Liver (tissue), 9 donors: ENCODE results near the gene ACAA1.

DNA sequence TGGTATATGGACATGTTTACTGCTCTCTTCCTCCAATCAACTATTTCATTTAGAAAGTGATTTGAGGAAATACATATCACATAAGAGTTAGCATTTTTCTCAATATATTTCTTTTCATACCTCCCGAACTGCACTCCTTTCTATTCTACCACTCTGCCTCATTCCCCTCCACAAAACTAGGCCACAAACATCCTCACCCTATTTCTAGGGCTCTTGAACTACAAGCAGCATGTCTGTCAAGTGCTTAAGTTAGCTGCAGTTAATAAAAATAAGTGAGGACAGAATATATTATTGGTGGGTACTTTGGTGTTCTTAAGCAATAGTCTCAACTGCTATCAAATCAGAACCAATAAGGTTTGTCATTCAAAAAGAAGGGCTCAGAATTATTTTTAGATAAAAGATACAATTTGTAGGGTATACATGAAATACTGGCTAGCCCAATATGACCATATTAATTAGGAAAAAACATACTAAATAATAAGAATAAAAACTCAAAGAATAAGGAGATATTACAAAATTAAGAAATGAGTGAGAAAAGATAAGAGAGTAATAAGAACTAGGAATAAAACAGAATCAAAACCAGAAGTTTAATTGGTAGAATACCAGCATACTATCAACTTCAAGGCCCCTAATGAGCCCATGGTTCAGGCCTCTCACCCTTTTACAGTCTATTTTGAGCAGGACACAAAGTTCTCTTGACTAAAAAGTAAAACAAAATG is 124.9 kb downstream of the CLASP2 start:
- PRO-cap, 5 experiments, result no peak in any of the 5 experiments
- RAMPAGE, long total RNA, 2 experiments, result no peak in any of the 2 experiments
- RRBS, result no CpG with 5 or more reads among the region's 1 CpG

DNA sequence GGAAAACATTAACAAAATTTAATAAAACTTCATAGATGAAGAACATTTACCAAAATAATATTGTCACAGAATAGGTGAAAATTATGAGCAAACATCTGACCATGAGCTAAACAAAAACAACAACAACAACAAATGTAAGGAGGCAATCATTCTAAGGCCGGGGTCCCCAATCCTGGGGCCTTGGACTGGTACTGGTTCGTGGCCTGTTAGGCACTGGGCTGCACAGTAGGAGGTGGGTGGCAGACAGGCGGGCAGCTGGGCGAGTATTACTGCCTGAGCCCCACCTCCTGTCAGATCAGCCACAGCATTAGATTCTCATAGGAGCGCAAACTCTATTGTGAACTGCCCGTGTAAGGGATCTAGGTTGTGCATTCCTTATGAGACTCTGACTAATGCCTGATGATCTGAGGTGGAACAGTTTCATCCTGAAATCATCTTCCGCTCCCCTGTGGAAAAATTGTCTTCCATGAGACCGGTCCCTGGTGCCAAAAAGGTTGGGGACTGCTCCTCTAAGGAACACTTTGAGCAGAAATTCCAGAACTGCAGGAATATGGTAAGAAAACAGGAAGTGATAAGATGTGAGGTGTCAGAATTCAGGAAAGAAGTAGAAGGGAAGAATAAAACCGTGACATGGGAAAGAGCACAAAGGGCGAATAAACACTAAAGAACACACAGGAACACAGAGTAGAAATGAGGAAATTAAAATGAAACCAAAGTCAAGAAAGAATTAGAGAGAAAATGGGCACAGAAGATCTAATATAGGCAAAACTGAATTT is 57.5 kb downstream of the PDCD6IP start:
- PRO-cap, 5 experiments, result no peak in any of the 5 experiments
- RAMPAGE, long total RNA, 2 experiments, result no peak in any of the 2 experiments
- RRBS, result no CpG with 5 or more reads among the region's 10 CpGs

- PRO-cap, 5 experiments, result no peak in any of the 5 experiments
- RAMPAGE, long total RNA, 2 experiments, result no peak in any of the 2 experiments
- RRBS, result no CpG with 5 or more reads among the region's 5 CpGs
These were observed 67.9 kb downstream of the PDCD6IP start for GRCh38 chr3:33866095-33866978.

- PRO-cap, 5 experiments, result no peak in any of the 5 experiments
- RAMPAGE, long total RNA, 2 experiments, result no peak in any of the 2 experiments
- RRBS, result 4% methylated on average over 6 of the region's 15 CpGs
These were observed 480 bp downstream of the STAC start for GRCh38 chr3:36380798-36381169.

GRCh38 chr3:36453709-36454232 is 73.5 kb downstream of the STAC start:
- PRO-cap, 5 experiments, result no peak in any of the 5 experiments
- RAMPAGE, long total RNA, 2 experiments, result no peak in any of the 2 experiments
- RRBS, result no CpG with 5 or more reads among the region's 11 CpGs

DNA sequence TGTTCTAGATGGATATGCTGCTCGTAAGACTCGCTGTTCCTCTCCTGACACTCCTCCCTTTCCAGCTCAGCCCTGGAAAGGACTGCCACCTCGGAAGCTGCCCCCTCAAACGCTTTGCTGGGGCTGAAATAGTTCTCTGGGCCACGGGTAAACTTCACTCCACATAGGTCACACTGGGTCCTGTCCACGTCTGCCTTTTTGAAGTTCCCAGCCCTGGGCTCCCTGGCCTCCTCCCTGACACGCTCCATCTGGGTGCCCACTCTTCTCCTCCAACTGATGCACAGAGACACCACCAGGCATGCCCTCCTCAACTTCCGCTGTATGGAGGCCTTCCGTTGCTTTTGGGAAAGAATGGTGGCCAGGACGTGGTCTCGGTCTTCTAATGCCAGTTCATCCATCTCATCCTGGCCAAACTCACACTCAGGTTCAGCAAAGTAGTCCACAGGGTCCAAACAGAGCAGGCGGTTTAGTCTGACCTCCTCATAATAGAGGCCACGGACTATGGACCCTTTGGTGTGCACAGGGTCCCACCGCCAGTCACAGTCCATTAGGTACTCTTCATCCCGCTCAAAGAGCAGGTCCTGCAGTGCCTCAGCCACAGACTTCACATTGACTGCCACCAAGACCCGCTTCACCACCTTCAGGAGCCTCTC is 66.9 kb upstream of the DCLK3 start:
- PRO-cap, 5 experiments, result no peak in any of the 5 experiments
- RAMPAGE, long total RNA, 2 experiments, result no peak in any of the 2 experiments
- RRBS, result no CpG with 5 or more reads among the region's 16 CpGs

DNA sequence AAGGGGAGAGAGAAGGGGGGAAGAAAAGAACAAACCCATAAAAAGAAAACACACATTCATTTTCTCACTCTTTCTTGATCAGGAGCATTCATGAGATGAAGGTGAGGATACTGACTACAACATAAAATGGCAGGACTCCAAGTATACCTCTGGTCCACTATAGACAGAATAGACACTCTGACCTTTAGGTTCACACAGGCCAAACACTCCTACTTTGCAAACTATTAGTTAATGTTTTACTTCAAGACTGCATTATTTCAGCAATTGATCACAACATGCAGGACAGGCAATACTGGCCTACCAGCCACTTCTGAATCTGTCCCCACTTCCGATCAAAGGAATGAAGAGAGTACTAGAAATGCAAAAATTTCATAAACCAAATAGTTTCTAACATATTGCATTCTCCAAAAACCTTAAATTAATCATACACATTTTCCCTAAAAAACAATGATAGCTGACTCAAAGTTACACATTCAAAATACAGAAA is 47.0 kb downstream of the LRRFIP2 start:
- PRO-cap, 5 experiments, result peak in 5 of 5 experiments; most common plus-strand start position 263 of the sequence (in 5); most common minus-strand start position 128 of the sequence (in 5)
- RAMPAGE, long total RNA, 2 experiments, result no peak in any of the 2 experiments
- RRBS, result no CpG with 5 or more reads among the region's 1 CpG

DNA sequence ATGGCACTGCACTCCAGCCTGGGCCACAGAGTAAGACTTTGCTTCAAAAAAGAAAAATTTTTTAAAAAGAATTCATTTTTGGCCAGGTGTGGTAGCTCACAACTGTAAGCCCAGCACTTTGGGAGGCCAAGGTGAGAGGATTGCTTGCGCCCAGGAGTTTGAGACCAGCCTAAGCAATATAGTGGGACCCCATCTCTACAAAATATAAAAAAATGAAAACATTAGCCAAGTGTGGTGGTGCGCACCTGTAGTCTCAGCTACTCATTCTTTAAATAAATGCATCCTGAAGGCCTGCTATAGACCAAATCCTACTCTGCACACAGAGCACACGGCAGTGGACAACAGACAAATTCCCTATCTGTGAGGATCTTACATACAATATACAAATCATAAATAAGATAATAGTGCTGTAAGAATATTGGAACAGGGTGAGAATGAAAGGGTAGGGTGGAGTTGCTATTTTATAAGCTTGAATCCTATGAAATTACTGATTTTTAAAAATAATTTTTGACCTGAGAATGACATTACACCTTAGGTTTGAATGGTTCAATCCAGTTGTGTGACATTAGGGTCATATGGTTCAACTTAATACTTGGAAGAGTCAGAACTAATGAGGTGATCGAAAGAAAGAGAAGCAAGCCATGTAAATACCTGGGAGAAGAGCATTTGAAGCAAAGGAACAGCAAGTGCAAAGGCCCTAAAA is 6.7 kb upstream of the LRRFIP2 start:
- PRO-cap, 5 experiments, result no peak in any of the 5 experiments
- RAMPAGE, long total RNA, 2 experiments, result no peak in any of the 2 experiments
- RRBS, result no CpG with 5 or more reads among the region's 4 CpGs

- PRO-cap, 5 experiments, result no peak in any of the 5 experiments
- RAMPAGE, long total RNA, 2 experiments, result no peak in any of the 2 experiments
- RRBS, result no CpG with 5 or more reads among the region's 8 CpGs
These were observed 1.3 kb upstream of the GOLGA4 start for GRCh38 chr3:37241630-37242362.

GRCh38 chr3:37302519-37303336 is 59.7 kb downstream of the GOLGA4 start:
- PRO-cap, 5 experiments, result no peak in any of the 5 experiments
- RAMPAGE, long total RNA, 2 experiments, result no peak in any of the 2 experiments
- RRBS, result no CpG with 5 or more reads among the region's 2 CpGs

DNA sequence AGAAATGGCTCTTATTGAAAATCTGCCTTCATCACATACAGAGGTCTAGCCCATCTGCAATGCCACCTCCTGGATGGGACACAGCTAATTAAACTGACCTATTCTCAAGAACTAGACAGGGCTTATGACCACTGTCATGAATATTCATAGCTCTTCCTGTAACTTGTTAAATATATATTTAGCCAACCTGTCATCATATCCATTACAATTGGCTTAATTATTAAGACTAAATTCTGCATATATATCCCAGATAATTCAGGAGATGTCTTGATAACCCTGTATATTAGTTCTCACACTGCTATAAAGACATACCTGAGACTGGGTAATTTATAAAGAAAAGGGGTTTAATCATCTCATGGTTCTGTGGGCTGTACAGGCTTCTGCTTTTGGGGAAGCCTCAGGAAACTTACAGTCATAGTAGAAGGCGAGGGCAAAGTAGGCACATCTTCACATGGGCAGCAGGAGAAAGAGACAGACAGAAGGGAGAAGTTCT is 74.9 kb upstream of the ITGA9 start:
- PRO-cap, 5 experiments, result no peak in any of the 5 experiments
- RAMPAGE, long total RNA, 2 experiments, result no peak in any of the 2 experiments
- RRBS, result no CpG with 5 or more reads among the region's 1 CpG

GRCh38 chr3:37772970-37773617 is 88.6 kb upstream of the CTDSPL start:
- PRO-cap, 5 experiments, result no peak in any of the 5 experiments
- RAMPAGE, long total RNA, 2 experiments, result no peak in any of the 2 experiments
- RRBS, result no CpG with 5 or more reads among the region's 9 CpGs

GRCh38 chr3:37785885-37786309 is 75.8 kb upstream of the CTDSPL start:
- PRO-cap, 5 experiments, result no peak in any of the 5 experiments
- RAMPAGE, long total RNA, 2 experiments, result no peak in any of the 2 experiments
- RRBS, result no CpG with 5 or more reads among the region's 3 CpGs

GRCh38 chr3:37856182-37856776 is 5.4 kb upstream of the CTDSPL start:
- PRO-cap, 5 experiments, result no peak in any of the 5 experiments
- RAMPAGE, long total RNA, 2 experiments, result no peak in any of the 2 experiments
- RRBS, result no CpG with 5 or more reads among the region's 4 CpGs

GRCh38 chr3:37986762-37987423 is 3.7 kb upstream of the VILL start:
- PRO-cap, 5 experiments, result no peak in any of the 5 experiments
- RAMPAGE, long total RNA, 2 experiments, result no peak in any of the 2 experiments
- RRBS, result no CpG with 5 or more reads among the region's 8 CpGs

- PRO-cap, 5 experiments, result no peak in any of the 5 experiments
- RAMPAGE, long total RNA, 2 experiments, result no peak in any of the 2 experiments
- RRBS, result no CpG with 5 or more reads among the region's 13 CpGs
These were observed 1.4 kb downstream of the VILL start for GRCh38 chr3:37991867-37992595.

- PRO-cap, 5 experiments, result no peak in any of the 5 experiments
- RAMPAGE, long total RNA, 2 experiments, result no peak in any of the 2 experiments
- RRBS, result no CpG with 5 or more reads among the region's 6 CpGs
These were observed 2.8 kb downstream of the VILL start for GRCh38 chr3:37993341-37993762.

- PRO-cap, 5 experiments, result no peak in any of the 5 experiments
- RAMPAGE, long total RNA, 2 experiments, result no peak in any of the 2 experiments
- RRBS, result no CpG with 5 or more reads among the region's 7 CpGs
These were observed 1.6 kb upstream of the PLCD1 start for GRCh38 chr3:38030819-38031573.

DNA sequence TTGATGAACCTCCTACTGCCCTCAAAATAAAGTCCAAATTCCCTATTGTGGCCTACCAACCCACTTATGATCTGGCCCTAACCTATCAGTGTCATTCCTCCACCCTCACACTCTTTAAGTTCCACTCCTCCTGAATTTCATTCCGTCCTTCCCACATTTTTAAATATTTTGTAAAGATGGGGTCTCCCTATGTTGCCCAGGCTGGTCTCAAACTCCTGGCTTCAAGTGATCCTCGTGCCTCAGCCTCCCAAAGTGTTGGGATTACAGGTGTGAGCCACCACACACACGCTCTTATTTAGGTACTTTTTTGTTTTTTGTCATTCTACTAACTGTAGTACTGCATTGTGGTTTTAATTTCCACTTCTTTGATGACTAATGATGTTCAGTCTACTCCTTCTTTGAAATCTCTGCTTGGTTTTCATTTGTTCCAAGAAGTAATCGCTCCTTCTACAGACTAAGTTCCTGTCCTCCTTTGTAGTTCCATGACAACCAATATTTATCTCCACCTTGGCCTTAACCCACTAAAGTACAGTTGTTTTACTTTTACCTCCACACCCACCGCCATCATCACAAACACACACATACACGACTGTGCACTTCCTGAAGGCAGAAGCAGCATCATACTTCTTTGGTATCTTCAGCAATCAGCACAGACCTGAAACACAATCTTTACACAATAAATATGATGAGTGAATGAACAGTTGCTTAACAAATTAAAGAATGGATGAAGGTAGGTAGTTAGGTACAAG is 561 bp upstream of the DLEC1 start:
- PRO-cap, 5 experiments, result no peak in any of the 5 experiments
- RAMPAGE, long total RNA, 2 experiments, result no peak in any of the 2 experiments
- RRBS, result no CpG with 5 or more reads among the region's 6 CpGs

DNA sequence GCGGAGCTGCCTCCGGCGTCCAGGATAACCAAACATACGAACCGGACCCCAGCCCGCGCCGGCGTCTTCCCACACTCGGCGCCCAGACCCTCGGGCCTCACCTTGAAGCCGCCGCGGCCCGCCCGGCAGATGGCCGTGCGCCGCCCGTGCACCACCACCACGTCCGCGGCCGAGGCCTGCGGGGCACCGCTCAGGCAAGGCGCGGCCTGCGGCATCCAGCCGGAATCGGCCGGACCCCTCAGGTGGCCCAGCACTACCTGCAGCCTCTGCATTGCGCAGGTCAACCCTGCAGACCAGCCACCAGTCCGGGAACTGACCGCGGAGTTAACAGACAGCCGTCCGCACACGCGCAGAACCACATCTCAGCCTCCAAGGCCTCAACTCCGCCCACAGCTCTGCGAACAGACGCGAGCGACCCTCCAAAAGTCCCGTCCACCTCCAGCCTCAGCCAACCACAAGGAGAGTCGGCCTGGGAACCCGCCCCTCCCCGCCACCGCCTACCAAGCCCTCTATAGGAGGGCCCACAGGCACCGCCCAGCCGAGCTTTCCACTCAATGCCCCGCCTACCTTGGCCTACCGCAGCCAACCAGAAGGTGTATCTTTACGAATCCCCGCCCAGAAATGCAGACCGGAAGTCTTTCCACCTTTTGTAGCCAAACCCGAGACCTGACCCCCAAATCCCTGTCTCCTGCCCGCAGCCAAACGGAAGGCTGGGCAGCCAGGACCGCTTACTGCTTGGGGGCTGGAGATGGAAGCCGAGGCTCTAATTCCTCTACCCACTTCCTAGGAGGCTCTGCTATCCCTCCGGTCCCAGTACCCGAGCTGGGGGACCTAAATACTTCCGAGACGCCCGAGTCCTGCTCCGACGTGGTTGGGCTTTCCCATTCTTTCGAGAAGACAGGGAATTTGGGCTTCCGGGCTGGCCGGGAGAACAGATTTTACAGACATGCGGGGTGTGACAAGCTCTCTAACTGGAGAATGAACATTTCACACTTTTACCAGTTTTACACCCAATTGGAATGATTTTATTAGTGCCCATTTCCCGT is at the start of gene ACAA1:
Gene ACAA1 (minus strand): TSS at position 364 of the 1,046 bp plus-strand sequence.
- PRO-cap, 5 experiments, result peak in 5 of 5 experiments; most common plus-strand start position 676 of the sequence (in 5); most common minus-strand start position 397 of the sequence (in 3)
- RAMPAGE, long total RNA, 2 experiments, result start-site peak on the minus strand in 1 of 2 experiments, centred at position 316 of the sequence, 305 reads per replicate
- RRBS, result 1% methylated on average over 26 of the region's 75 CpGs